ENCODE measurements around a stretch of chr7.

GRCh38 chr7:154987383-154988517 lies 15.2 kb downstream of the PAXIP1 start:
- PRO-cap, result no peak

DNA sequence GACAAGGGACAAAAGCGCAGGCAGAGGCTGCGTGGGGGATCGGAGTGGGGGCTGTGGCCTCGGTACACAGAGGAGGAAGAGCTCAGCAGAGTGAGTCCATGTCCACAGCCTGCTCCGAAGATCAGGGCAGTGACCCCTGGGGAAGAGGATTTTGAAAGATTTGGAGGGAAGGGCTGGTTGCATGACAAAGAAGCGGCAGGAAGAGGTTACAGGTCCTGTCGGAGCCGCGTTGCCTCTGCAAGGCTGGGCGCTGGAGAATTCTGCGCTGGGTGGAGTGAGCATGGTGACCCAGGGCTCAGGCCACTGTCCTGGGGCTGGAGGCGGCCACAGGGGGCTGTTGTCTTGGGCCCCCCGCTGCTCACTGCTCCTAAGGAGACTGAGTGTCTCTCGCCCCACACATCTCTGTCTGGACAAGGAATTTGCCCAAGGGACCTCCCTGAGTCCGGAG lies 69.8 kb upstream of the INSIG1 start:
- PRO-cap, result no peak

- PRO-cap, result no peak
Observed at GRCh38 chr7:155244484-155245018, 53.1 kb upstream of the INSIG1 start.

DNA sequence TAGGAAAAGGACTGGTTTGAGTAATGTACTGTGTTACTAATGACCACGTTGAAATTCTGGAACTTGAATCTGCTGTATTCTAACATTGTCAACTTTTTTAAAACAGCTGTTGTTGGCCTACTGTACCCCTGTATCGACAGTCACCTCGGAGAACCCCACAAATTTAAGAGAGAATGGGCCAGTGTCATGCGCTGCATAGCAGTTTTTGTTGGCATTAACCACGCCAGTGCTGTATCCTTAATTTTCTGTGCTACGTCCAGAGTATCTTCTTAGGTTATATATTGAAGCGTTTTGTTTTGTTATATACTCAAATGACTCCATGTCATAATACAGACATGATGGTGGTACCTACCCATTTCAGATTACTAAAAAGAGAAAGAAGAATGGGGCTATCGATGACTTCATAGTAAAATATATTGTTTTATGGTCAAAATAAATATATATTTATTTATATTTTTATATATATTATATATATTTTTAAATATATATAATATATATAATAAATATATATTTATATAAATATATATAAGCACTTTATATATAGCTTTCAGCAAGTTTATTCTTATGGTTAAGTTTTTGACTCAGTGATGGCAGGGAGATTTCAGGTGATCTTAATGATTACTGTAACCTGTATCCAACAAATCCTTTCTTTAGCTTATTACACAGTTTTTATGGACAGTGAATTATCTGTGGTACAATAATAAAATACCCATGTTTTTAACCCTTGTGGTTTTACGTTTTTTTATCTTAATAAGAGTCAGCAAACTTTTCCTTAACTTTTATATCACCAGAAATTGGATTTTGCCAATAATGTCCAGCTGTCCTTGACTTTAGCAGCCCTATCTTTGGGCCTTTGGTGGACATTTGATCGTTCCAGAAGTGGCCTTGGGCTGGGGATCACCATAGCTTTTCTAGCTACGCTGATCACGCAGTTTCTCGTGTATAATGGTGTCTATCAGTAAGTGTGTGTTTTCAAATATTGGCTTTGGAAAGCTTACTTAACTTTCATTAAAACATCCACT lies 4.1 kb downstream of the INSIG1 start:
- PRO-cap, result no peak

DNA sequence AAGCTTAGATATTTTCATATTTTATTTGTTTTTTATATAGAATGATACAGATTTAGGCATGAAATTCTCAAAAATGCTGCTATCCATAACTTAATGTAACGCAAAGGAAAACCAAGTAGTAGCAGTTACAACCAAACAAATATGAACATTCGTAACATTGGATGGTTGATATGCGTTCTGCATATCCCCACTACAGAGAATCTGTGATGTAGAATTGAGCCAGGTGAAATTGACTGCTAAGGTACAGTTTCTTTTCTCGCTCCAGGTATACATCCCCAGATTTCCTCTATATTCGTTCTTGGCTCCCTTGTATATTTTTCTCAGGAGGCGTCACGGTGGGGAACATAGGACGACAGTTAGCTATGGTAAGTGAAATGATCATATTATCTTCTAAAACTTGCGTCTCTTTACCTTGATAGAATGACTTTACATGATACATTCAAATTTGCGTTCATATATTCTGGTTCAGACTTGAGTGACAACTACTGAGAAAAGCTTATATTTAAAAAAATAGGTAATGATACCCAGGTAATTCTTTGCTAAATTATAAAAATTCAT lies 4.9 kb downstream of the INSIG1 start:
- PRO-cap, result no peak

DNA sequence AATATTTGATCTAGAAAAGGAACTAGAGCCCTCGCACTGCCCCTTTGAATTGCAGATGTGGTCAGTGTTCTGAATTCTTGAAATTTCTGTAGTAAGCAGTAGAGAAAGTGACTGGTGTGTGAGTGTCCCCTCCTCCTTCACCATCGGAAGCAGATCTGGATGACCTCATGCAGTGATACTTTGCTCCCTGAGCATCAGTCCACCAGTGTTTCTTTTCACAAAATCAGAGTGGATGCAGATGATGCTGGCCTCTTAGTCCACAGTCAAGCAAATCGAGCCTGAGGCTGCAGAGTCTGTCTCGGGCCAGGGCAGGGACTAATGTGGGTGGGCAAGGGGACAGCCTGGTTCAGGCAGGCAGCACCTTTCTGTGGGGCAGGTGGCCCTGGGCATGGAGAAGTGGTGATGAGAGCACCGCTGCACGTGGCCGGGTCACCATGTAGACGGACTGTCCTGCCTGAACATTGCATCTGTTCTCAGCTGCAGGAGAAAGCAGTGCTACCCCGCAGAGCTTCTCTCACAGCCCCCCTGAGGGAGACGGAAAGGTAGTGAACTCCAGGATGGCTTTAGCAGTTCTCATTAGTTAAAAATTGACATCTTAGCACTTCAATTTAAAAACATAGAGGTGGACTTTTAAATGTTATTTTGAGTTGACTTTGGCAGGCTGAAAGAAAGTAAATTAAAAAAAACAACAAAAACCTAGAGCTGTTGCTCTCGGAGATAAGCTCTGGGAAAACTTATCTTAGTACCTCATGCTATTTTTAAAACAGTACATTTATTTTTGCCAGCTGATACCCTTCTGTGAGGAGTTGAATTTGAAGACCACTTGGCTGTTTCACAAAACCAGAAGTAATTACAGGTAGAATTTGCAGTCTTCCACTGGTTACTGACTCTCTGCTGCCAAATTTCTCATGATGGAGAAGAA lies 5.6 kb downstream of the INSIG1 start:
- PRO-cap, result no peak

GRCh38 chr7:155311888-155312986 lies 14.6 kb downstream of the INSIG1 start:
- PRO-cap, result no peak

GRCh38 chr7:155374320-155374670 lies 76.6 kb downstream of the INSIG1 start:
- PRO-cap, result no peak

GRCh38 chr7:155381158-155381767 lies 76.7 kb upstream of the EN2 start:
- PRO-cap, result no peak

GRCh38 chr7:155546995-155547599 lies 738 bp upstream of the CNPY1 start:
- PRO-cap, result no peak

GRCh38 chr7:155639903-155640623 lies 4.4 kb upstream of the RBM33 start:
- PRO-cap, result no peak

DNA sequence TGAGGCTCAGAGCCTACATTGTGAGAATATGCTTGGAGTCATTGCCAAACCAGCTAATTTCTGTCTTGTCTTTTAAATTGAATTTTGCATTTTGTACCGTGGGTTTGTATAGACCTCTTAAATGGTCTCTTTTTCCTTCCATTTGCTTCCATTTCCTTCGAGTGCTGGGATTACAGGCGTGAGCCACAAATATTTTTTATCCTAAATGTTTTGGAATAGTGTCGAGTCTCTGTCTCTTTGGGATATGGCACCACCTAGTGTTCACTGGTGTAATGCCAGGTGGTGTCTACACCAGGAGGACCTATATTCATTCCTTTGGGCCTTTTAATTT lies 44.0 kb downstream of the SHH start:
- PRO-cap, result no peak

DNA sequence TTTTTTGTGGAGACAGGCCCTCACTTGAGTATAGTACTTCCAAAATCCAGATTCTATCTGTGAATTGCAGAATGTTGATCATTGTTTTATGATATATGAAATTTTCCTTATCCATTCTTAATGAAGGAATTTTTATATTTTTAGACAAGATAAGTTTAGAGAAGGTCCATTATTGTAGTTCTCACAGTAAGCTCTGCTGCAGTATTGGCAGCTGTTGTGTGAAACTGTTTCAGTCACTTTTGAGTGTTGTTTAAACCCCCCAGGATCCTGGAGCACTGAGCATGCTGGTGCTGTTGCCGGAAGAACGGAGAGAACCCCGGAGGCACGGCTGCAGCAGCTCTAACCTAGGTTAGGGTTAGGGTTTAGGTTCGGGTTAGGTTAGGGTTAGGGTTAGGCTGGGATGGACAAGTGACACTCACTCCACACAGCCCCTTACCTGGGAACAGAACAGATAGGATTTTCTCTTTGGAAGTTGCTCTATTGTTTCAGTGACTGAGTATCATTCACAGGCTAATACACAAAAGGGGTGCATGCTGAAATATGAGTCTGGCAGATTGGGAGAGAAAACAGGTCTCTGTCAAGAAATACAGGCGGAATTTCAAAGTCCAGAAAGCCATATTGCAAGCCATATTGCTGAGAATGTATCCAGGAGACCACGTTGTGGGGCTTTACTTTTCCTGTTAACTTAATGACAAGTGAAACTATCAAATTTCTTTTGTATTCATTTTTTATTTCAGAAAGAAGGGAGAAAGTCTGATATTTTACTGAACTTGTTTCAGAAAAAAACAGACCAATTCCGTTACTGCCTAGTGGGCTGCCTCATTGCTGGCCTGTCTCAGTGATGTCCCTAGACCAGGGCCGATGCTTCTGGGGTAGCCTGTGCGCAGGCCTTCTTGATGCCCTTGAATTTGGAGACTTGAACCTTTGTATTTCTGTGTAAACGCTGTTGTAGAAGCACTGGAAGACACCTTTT lies 40.1 kb downstream of the SHH start:
- PRO-cap, result no peak

- PRO-cap, result no peak
Observed at GRCh38 chr7:155777069-155777877, 35.0 kb downstream of the SHH start.

DNA sequence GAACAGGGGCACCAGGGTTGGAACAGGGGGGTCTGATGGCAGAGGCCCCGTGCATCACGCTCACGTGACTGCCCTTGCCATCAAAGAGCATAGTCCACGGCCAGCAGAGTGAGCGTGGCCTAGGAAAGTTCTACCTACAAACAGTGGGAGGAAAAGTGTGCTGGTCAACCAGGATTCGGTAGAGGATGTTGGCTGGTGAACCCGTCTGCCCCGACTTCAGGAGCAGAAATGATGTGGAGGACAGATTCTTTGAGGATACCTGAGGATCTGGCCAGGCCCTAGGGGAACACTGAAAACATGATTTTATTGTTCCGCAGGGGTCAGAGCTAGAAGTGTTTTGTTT lies 138.7 kb upstream of the SHH start:
- PRO-cap, result no peak

DNA sequence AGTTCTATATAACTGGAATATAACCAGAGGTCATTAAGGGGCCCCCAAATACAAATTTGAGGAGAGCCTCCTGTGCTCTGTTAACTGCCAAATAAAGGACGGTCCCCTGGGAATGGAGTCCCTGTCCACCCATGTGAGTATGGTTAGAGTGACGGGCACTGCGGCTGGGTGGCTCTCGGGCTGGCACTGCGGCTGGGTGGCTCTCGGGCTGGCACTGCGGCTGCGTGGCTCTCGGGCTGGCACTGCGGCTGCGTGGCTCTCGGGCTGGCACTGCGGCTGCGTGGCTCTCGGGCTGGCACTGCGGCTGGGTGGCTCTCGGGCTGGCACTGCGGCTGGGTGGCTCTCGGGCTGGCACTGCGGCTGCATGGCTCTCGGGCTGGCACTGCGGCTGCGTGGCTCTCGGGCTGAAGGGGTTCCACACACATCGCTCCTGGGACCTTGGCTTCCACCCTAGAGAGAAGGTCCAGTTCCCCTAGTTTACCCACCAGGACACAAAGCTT lies 292.8 kb upstream of the RNF32 start:
- PRO-cap, result no peak

- PRO-cap, result no peak
Observed at GRCh38 chr7:156607984-156608508, 32.5 kb upstream of the RNF32 start.

DNA sequence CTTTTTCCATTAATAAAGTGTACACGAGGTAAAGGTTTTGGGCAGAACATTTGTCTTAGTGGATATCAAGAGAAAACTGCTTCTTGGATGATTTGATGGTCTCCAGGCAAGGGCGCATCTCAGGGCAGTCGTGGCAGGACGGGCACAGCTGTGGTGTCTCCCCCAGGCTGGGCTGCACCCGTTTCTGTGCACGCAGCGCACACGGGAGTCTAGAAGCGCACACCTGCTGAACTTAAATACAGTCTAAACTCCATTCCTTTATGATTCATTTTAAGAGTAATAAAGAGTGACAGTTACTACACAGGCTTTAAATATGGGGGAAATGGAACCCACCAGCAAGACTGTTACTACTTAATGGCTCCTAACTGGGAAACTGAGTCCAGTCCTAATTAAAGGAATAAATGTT lies 23.2 kb upstream of the RNF32 start:
- PRO-cap, result no peak

GRCh38 chr7:156638430-156639007 lies 2.1 kb upstream of the RNF32 start:
- PRO-cap, result unidirectional peak, plus-strand start at chr7:156638641

- PRO-cap, result bidirectional peak, plus-strand start at chr7:156640774, minus-strand start at chr7:156640537
Observed at GRCh38 chr7:156640354-156640637, 278 bp upstream of the RNF32 start.